ENCODE data around the genes HDAC4 and OTOS.

- PRO-cap, 2 experiments: no peak in any of the 2 experiments
Observed at GRCh38 chr2:239399121-239399868, 1.5 kb downstream of the HDAC4 start.

- PRO-cap, 2 experiments: peak in 2 of 2 experiments; most common plus-strand start chr2:239401403 (in 2); most common minus-strand start chr2:239401020 (in 2)
Observed at GRCh38 chr2:239400706-239401487, at the start of gene HDAC4. HDAC4 (minus strand) TSS chr2:239401020.

DNA sequence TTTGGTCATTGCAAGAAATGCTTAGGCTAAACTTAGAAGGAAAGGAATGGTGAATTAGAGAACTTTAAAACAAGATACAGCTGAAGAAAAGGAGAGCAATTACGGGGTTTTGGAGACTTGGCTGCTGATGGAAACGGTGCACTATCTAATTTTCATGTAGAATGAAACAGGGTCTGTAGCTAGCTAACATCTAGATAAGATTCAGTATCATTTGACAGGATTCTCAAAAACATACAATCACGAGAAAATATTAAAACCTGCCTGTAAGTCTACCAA is 1.5 kb upstream of the HDAC4 start:
- PRO-cap, 2 experiments: no peak in any of the 2 experiments

DNA sequence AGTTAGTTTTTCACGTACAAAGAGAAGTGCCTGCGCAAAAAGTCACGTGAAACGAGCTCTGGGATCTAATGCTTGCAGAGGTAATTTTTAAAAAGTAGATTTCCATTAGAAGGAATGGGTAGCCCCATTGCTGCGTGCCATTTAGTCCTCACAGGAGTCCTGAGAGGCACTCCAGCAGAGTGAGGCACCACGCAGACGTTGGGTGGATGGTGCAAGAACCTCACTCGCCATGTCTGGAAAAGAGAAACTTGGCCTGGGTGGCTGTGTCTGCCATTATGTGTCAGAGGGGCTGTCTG is 1.8 kb upstream of the HDAC4 start:
- PRO-cap, 2 experiments: no peak in any of the 2 experiments

- PRO-cap, 2 experiments: no peak in any of the 2 experiments
Observed at GRCh38 chr2:239444306-239444605, 43.4 kb upstream of the HDAC4 start.

GRCh38 chr2:239637911-239638351 is 237.1 kb upstream of the HDAC4 start:
- PRO-cap, 2 experiments: no peak in any of the 2 experiments

DNA sequence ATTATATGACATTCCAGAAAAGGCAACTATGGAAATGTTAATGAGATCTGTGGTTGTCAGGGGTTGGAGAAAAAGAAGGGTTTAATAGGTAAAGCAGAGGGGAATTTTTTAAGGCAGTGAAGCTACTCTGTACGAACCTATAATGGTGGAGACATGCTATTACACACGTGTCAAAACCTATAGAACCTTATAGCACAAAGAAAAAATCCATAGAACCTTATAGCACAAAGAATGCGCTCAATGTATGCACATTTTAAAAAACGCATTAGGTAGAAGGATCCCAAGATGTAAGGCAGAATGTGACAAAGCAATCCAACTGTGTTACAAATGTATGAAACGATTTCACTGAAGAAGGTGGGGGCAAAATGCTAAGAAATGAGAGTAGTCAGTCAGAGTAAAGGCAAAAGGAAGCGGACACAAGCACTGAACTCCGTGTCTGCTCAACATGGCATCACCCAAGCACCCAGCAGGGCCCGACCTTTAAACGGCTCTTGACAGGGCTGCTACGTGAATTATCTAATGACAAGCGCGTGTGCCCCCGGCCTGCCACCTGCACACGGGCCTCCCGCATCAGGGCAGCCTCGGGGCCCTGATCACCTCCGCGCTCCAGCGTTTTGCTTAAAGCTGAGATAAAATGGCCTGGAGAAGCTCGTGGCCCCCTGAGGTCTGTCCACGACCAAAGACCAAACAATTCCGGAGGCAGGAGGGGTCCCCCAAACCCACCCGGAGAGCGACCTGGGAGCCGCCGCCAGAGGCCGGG is 574 bp downstream of the NDUFA10 start:
- PRO-cap, 2 experiments: no peak in any of the 2 experiments

GRCh38 chr2:240140055-240140870 is at the start of gene OTOS:
OTOS (minus strand) TSS chr2:240140658.
- PRO-cap, 2 experiments: no peak in any of the 2 experiments

- PRO-cap, 2 experiments: no peak in any of the 2 experiments
Observed at GRCh38 chr2:240244453-240244729, 103.9 kb upstream of the OTOS start.

DNA sequence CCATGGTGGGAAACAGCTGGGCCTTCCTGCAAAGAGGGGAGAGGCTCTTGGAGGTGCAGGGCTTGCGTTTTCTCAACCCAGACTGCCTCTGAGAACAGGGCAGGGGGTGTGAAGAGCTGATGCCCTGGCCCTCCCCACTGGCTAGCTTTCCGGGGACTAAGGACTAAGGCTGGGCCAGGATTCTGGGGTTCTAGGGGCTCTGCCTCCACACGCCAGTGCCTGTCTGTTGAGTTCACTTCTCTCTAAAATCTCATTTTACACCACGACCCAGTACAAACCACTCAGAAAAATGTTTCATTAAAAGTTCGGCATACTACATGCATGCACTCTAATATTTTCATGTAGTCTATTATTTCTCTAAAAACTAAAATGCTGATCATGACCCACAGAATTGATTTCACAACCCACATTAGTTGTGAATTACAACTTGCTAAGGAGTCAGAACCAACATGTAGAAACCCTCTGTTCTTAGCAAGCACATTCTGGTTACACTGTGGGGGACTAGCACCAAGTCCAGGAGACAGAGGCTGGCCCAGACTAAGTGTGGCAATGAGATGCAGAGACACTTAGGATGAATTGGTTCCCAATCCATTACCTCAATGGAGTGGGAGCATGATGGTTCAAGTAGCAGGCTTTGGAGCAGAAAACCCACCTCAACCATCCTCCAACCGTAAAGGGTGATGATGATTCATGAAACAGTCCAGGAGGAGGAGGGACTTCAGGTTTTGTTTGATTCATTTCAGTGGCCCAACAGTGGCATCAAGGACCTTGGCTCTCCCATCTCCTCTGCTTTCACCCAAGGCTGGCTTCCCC is 1.0 kb upstream of the ANKMY1 start:
- PRO-cap, 2 experiments: no peak in any of the 2 experiments

DNA sequence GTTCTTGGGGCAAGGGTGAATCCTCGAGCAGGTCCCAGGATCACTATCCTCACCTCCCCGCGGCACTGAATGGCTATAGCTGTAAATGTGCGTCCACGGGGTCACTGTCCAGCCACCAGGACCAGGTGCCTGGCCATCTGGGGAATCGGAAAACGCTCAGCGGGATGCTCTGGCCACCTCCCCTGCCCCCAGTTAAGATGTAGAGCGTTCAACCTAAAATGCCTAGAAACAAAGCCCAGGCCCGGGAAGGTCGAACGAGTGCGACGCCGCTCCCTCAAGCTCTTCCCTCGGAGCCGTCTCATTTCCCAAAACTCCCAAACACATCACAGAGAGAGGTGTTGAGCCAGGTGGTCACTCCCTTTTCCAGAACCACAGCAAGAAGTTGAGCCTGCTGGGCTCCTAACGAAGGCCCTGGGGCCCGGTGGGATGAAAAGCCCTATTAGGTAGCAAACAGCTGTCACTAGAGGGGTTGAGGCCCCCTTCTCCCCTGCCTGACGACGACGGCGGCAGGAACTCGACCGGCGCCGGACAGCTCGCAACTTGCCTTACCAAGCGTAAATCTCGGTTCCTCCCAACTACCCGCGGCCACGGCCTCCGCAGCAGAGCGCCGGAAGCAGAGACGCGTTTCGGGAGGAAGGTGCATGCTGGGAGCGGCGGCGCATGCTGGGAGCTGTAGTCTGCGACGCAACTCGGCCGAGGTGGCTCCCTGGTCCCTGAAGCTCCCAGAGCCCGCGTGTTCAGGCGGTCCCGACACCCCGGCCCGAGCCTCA is 638 bp upstream of the CAPN10 start:
- PRO-cap, 2 experiments: peak in 2 of 2 experiments; most common plus-strand start position 675 of the sequence (in 2); most common minus-strand start position 613 of the sequence (in 2)

DNA sequence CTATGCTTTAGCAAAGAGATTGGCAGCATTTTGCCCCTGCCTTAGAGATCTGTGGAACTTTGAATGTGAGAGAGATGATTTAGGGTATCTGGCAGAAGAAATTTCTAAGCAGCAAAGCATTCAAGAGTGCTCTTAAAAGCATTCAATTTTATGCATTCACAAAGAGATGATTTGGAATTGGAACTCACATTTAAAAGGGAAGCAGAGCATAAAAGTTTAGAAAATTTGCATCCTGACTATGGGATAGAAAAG is 8.1 kb downstream of the GPR35 start:
- PRO-cap, 2 experiments: no peak in any of the 2 experiments

- PRO-cap, 2 experiments: no peak in any of the 2 experiments
Observed at GRCh38 chr2:240709647-240710130, 18.0 kb downstream of the AQP12A start.

DNA sequence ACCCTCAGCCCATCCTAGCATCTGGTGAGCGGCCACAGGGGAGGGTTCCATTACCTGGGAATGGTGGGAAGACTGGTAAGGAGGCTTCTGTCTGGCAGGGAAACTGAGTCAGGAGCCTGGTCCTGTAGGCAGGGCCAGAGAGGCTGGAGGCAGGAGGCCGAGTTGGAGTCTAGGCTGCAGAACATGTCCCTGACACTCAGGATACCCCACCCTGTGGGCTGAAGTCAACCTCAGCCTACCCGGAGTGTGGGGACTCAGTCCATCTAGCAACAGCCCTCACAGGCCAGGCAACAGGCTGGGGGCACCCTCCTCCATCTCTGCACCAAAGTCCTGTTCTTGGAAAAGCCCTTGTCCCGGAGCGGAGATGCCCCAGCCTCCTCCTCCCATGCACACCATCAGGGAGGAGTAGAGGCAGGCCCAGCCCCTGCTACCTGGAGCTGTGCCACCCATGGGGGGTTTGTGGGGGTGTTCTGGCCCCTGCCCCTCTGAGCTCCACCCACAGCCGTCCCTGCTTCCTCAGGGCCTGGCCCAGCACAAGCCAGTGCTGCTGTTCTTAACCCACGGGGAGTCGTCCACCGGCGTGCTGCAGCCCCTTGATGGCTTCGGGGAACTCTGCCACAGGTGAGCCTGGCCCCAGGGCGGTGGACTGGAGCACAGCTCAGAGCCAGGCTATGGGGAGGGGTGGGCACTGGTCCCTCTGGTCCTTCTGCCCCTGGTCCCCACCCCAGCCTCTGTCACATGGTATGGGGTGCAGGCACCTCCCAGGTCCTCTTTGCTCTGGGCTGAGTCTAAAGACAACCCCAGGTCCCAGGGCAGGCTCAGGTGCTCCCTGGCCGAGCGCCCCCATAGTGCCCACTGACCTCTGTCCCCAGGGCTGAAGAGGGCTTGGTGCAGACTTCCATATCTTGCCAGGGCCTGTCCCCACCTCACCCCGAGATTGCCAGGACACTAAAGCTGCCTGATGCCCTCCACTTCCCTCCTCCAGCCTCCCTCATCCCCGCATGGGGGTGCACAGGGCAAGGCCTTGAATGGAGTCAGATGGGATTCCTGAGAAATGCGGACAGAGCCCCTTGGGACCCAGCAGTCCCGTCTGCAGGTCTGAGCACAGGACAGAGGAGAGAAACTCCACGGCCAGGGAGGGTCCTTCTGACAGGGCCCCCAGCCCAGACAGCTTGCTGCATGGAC is 2.6 kb downstream of the AGXT start:
- PRO-cap, 2 experiments: no peak in any of the 2 experiments

DNA sequence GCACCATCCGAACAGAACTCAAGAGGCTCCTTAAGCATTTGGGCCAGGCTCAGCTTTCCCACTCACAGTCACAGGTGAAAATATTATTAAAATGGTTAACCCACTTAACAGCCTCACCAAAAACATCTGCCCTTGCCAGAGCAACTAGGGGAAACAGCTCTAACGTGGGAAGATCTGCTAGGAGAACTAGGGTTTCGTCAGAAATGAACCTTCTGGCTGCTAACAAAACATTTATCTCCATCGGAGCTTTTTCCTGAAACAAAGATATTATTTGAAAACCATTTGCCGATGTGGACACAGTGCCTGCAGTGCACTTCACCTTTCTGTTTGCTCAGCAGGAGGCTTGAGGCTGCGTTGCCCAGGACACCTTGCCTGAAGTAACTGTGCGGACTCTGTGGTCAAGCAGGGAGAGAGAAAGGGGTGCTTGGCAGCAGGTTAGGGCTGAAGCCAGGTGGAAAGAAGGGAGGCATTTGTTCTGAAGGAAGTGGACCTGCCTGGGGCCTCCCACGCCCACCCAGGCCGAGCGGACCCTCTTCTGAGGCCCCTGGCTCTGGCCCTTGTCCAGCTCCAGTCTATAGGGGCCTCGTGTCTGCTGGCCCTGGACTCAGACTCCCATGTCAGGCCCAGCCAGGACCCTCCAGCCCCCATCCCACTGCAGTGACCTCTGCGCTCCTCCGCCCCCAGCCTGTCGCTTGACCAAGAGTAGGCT is 2.3 kb downstream of the SNED1 start:
- PRO-cap, 2 experiments: no peak in any of the 2 experiments

GRCh38 chr2:241048397-241049292 is 50.2 kb downstream of the SNED1 start:
- PRO-cap, 2 experiments: no peak in any of the 2 experiments

DNA sequence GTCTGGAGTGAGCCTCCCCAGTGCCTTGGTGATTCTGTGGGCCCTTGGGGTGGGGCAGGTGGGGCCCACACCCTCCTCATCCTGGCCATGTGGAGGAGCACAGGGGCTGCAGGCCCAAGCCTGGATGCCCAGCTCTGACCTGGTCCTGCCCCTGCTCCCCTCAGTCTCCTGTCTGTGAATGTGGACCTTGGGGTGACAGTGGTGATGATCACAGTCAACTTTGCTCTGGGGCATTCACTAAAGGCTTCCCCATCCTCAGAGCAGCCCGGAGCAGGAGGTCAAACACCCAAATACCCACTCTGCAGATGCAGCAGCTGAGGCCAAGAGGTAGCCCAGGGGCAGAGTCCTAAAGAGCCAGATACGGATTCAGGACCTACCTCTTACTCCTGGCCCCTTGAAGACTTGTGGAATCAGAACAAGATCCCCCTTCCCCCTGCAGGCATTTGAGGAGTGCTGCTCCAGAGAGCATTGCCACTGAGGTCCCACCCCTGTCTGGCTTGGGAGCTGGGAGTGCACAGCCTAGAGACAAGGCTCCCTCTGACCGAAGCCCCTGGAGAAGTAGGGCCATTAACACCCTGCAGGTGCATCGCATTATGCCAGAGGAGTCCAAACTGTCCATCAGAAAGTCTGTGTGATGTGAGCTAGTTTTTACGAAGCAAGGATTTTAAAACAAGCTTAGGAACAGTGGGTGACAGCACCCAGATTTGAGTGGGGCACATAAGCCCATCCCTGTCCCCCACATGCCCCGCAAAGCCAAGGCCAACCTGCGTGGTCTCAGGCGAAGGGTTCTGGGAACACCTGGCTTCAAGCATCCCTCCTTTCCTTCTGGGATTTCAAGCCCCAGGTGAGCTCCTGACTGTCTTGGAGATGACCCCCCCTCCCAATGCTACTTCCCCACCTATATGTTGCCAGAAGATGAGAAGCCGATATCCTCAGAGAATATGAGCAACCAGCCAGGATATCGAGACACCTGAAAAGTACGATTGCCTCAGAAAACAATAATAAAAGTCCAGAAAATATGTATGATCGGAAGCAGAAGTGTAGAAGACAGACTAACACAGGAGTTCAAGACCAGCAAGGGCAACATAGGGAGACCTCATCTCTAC is 48.4 kb downstream of the MTERF4 start:
- PRO-cap, 2 experiments: no peak in any of the 2 experiments

DNA sequence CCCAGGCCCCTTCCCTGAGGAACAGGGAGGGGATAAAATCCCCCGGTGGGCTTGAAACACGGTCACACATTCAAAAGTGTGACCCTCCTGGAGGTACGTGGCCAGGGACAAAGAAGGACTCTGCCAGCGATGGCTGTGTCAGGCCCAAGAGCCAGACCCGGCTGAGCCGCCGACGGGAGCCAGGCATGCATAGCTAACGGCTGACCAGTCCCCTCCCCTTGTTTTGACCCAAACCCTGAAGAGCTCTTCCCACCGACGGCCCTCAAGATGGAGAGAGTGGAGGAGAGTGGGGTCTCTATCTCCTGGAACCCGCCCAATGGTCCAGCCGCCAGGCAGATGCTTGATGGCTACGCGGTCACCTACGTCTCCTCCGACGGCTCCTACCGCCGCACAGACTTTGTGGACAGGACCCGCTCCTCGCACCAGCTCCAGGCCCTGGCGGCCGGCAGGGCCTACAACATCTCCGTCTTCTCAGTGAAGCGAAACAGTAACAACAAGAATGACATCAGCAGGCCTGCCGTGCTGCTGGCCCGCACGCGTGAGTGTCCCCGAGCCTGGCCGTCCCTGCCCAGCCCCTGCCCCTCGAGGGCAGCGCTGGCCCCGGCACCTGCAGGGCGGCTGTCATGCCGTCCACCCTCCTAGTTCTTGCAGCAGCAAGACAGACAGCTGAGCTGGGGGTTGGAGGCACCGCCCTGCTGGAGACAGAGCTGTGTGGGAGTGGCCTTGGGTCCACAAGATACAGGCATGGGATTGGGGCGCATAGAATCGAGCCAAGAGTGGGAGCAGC is 36.8 kb downstream of the MTERF4 start:
- PRO-cap, 2 experiments: no peak in any of the 2 experiments

- PRO-cap, 2 experiments: no peak in any of the 2 experiments
Observed at GRCh38 chr2:241071383-241071994, 30.6 kb downstream of the MTERF4 start.

- PRO-cap, 2 experiments: no peak in any of the 2 experiments
Observed at GRCh38 chr2:241080344-241081161, 21.5 kb downstream of the MTERF4 start.

Measured in heart right ventricle (tissue), 2 donors.